Foreskin keratinocyte (primary cell): ENCODE results near the gene RBFOX2.

DNA sequence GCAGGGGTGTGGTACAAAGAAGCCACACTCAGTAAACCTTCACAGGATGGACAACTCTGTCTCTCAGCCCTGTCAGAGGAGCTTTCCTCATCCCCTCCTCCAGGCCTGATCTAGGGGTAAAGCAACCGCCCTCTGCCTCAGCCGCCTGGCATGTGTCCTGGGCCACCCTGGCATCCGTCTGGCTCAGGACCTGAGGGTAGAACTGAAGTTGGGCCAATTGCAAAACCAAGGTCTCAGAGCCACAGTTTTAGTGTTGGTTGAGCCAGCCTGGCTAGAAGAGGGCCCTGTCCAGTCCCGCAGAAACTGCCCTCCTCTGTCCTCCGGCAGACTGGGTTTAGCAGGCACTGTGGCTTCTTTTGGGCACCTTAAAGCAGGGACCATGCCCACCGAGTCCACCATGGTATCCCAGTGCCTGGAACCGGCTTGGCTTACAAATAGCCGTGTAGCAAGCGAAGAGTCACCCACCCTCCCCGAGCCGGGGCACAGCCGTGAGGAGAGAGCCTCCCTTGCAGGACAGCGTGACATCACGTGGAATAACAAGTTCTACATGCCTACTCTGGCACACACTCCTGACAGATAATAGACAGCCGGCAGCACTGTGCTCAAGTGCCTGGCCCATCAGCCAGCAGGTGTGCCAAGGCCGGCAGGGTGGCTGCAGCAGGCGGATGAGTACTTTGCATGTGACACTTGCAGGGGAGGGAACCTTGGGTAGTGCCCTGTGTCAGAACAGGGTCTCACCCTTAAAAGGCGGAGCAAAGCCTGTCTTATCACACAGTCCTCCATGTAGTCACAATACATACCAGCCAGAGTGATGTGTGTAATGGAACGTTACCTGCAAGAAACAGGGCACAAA is 16.0 kb downstream of the TOM1 start:
- RAMPAGE, total RNA, result no peak

- RAMPAGE, total RNA, result no peak
Measured at GRCh38 chr22:35316351-35316838, 16.7 kb downstream of the TOM1 start.

- RAMPAGE, total RNA, result no peak
Measured at GRCh38 chr22:35353271-35353855, 27.5 kb upstream of the HMOX1 start.

DNA sequence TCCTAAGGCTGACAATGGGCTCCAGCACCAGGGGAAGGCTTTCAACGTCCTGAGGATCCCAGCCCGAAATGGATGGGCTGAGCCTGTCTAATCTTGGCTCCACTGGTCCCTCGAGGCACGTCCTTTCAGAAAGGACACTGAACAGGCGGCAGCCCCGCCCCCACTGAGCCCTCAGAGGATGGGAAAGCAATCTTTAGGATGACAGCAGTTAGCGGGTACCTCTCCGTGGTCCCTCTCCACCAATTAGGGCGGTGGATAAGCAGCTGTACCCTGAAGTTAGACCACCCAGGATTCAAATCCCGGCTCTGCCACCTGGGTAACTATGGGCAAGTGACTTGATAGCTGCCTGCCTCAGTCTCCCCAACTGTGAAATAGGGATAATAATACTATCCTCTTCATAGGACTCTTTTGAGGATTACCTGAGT is 27.3 kb downstream of the RASD2 start:
- RAMPAGE, total RNA, result no peak

DNA sequence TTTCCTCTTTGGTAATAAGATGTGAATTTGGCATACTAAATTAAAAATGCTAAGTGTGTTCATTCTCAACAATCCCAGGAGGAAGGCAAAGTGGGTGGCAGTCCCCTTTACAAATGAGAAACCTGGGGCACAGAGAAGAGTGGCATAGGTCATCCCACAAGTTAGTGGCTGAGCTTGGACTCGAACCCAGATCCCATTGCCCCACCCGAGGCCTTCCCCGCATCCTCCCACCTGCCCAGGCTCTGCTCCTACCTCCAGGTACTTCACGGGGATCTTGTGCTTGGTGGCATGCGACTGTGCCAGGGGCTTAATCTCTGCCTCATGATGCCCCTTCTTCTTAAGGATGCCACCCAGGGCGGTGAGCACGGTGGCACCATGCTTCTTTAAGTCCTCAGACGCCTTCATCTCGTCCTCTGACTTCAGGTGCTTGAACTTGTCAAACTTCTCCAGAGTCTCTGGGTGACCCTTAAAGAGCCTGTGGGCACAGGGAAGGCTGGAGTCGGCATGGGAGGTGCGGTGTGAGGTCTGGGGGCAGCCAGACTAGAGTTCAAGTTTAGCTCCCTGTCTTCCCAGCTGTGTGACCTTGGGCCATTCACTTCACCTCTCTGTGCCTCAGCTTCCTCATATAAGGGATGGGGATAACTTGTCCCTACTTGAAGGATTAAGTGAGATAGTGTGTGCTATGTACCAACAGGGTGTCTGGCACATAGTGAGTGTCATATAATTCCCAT is 6.3 kb downstream of the MB start:
- RAMPAGE, total RNA, result no peak

GRCh38 chr22:35821611-35822019 is 103.9 kb downstream of the APOL5 start:
- RAMPAGE, total RNA, result no peak

DNA sequence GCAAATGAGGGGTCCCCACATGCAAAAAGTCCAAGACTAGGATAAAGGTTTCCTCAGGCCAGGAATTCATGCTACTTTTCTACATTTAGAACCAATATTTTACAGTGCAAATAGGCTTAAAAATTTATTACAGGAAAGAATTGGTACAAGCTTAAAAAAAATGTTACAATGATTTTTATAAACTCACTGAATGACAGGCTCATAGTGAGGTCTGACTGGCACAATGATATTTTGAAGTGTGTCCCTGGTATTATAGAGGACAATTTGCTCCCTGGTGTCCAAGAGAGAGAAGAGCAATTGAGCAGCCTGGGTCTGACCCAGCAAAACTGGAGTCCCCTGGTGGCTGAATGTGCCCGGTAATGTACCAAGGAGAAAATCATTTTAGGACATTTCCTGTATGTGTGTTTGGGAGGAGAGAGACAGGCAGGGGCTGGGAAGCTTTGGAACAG is 125.2 kb downstream of the APOL5 start:
- RAMPAGE, total RNA, result no peak

- RAMPAGE, total RNA, result no peak
Measured at GRCh38 chr22:35903069-35903667, 125.5 kb downstream of the RBFOX2 start.

- RAMPAGE, total RNA, result no peak
Measured at GRCh38 chr22:35961227-35962119, 67.2 kb downstream of the RBFOX2 start.

DNA sequence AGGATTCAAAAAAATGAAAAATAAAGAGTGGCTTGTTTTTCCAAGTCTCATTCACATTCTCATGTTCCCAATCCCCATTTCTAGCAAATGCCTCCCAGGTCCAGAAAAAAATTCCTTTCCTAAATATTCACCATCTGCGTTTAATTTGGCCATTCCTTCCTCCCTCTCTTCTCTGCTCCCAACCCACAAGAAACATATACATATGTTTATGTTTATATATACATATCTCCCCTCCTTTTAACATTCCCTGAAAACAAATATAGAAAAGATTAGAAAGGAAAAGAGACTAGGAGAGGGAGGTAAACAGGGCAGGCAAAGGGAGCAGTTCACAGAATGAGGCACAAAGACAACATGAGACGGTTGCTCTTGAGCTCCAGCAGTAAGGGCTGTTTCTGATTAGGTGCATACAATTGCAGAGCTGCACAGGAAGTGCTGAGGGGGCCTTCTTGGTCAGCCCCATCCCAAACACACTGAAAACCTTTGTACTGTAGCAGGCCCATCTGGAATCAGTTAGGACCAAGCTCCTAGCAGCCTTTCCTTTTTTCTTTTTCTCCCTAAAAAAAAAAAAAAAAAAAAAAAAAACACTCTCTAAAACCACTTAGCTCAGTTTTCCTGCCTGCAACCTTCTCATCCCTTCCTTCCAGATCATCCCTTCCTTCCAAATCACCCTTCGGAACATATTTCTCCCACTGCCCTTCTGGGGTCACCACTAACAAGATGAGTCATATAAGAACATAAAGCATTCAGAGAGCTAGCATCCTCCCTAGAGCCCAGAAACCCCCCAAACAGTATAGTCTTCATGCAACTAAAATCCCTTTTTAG is 57.1 kb downstream of the RBFOX2 start:
- RAMPAGE, total RNA, result no peak

GRCh38 chr22:36028175-36029038 is at the start of gene RBFOX2:
TSS of gene RBFOX2 (minus strand) at chr22:36028824.
- RAMPAGE, total RNA, result no peak

DNA sequence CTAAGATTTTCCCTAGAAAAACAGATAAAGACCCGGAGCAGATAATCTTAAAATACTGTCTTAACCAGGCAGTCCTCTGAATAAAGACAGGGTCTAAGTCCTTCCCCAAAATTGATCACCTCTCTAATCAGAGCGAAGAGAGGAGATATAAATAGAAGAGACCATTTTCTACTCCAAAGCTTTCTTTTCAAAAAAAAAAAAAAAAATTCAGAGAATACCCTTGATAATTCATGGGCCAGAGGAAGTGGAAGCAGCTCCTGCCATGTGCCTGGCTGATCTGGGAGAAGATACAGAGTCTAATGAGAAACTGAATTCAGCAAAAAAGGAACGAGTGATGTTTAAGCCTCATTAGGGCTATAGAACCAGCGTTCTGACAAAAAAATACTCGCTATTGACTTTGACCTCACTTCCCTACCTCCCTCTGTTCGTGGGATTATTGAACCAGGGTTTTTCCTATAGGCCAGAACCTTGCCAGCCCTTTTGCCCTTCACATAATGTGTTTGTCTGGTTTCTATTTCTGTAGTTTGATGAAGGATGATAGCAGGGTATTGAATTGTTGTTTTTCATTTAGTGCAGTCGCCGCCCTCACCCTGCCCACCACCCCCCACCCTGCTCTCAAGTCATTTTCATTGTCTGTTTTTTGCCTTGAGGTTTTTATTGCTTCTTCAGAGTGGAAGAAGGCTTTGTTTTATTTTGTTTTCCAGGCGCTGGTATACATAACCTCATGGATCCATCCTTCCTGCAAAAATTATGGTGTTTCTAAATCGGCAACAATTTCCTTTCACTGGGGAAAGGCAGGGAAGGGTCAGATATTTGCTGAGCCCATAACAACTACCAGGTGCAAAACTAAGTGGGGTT is 7.6 kb upstream of the RBFOX2 start:
- RAMPAGE, total RNA, result no peak

- RAMPAGE, total RNA, result no peak
Measured at GRCh38 chr22:36052441-36052994, 23.9 kb upstream of the RBFOX2 start.

GRCh38 chr22:36155687-36156157 is 4.8 kb downstream of the APOL3 start:
- RAMPAGE, total RNA, result no peak

GRCh38 chr22:36166439-36167079 is 6.0 kb upstream of the APOL3 start:
- RAMPAGE, total RNA, result no peak

DNA sequence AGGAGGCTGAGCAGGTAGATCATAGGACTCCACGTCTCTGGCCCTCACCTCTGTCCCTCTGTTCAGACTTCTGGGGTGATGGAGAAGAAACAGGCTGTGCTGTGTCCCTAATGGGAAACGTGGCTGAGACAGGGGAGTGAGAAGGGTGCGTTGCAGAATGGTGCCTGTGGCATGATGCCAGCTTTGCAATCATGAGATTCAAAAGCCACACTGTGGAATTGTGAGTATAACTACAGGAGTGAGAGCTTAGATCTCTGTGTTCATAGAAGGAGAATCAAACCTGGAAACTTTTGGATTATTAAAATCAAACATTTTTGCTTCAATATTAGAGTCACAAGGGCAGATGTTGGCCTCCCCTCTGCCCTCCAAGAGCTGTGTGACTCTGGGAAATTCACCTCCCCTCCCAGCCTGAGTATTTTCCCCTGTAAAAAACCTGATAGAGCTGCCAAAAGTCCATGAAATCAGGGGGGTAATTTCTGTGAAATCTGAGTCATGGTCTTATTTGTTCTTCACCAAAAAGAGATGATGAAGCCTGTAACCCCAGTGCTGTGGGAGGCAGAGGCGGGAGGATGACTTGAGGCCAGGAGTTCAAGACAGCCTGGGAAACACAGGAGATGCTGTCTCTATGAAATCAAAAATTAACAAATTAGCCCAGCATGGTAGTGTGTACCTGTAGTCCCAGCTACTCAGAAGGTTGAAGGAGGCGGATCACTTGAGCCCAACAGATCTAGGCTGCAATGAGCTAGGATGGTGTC is 1.0 kb downstream of the APOL1 start:
- RAMPAGE, total RNA, result no peak

- RAMPAGE, total RNA, result no peak
Measured at GRCh38 chr22:36286135-36287183, 33.5 kb downstream of the APOL1 start.

DNA sequence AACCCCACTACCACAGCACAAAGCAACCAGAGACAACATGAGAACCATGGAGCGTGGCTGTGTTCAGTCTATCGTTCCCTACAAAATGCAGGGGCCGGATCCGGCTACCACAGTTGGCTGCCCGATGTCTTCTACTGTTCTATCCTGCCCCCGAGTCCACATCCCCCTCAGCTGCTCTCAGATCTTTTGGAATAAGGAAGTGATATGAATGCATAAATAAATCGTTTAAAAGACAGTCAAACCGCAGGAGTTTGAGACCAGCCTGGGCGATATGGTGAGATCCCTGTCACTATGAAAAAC is 36.9 kb downstream of the APOL1 start:
- RAMPAGE, total RNA, result no peak

DNA sequence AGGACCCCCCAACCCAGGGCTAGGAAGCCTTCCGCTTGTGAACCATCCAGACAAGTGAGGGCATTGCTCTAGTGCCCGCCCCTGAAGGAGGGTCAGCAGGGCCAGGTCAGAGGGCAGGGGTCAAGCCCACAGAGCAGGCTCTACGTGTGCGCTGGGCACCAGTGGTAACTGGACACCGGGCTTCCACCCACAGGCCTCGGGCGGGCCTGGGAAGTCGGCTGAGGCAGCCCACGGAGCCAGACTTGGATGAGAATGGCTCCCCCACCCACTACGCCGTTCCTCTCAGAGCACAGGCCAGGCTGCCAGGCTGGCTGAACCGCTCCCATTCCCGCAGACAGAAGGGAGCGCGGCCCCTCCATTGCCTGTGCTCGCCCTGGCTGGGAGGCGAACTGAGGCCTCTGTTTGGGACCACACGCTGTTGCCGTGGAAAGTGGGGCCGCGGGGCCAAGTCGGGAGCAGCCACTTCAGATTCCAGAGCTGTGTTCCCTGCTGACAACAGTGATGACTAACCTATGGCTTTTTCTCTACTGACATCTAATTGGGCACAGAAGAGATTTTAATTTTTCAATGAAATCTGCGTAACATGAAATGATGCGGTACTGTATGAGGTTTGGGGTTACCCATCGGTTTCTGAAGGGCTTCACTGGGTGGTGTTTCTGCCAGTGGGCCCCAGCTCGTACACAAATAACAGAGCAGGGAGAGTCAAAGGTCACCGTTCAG is 63.9 kb downstream of the MYH9 start:
- RAMPAGE, total RNA, result no peak

DNA sequence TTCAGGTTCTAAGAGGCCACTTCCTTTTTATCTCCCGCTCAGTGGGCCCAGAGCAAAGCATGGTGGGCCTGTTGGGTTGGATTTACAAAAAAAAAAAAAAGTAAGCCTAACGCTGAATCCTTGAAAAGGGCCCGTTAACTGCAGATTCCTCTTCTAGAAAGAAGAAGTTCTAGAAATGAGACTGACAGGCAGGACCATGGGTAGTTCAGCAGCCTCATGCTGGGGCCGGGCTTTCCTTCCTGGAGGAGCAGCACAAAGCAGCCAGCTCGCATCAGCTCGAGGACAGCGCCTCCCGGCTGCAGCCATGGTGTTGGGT is 53.8 kb downstream of the MYH9 start:
- RAMPAGE, total RNA, result no peak